Spleen (tissue), 7 donors: Measurements from ENCODE around the genes MEPCE, TFR2, SRRT, MUC3A and TRIM56.

GRCh38 chr7:100429237-100429957 is at the start of gene MEPCE:
Gene MEPCE, plus strand, starts transcription at chr7:100429831.
- PRO-cap, 4 experiments: peak in 4 of 4 experiments; most common plus-strand start chr7:100429447 (in 4); most common minus-strand start chr7:100429683 (in 1)
- RAMPAGE, long total RNA, 4 experiments: start-site peak on the plus strand in 4 of 4 experiments, at chr7:100429361-100429430 at its widest, 15 to 52 reads per replicate

- PRO-cap, 4 experiments: no peak in any of the 4 experiments
- RAMPAGE, long total RNA, 4 experiments: no peak in any of the 4 experiments
These were observed 3.9 kb upstream of the SPACDR start for GRCh38 chr7:100467686-100468616.

GRCh38 chr7:100485134-100485892 is 1.6 kb downstream of the NYAP1 start:
- PRO-cap, 4 experiments: no peak in any of the 4 experiments
- RAMPAGE, long total RNA, 4 experiments: no peak in any of the 4 experiments

GRCh38 chr7:100493861-100494536 is 10.3 kb downstream of the NYAP1 start:
- PRO-cap, 4 experiments: peak in 1 of 4 experiments; most common minus-strand start chr7:100494163 (in 1)
- RAMPAGE, long total RNA, 4 experiments: no peak in any of the 4 experiments

DNA sequence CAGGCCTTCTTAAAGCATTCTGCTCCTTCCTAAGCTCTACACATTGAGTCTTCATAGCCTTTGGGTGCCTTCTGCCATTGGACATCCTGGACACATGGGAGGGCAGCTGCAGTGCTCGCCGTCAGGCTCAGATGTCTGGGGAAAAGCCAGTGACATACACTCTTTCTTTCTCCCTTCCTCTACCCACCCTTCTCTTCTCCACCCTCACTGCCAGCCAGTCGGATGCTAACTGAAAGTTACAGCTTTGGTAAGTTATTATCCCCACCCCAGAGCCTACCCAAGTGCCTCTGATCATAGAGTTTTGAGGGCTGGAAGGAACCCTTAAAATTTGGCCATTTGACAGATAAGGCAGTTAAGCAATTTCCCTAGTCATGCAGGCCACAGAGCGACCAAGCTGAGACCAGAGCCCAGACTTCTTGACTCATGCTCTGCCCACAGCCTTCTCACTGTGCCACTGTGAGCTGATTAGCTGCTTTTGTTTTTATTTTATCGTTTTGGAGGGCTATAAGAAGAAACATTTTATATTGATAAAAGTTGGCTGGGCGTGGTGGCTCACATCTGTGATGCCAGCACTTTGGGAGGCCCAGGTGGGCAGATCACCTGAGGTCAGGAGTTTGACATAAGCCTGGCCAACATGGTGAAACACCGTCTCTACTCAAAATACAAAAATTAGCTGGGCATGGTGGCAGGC is 17.2 kb downstream of the SAP25 start:
- PRO-cap, 4 experiments: peak in 1 of 4 experiments; most common plus-strand start position 299 of the sequence (in 1)
- RAMPAGE, long total RNA, 4 experiments: no peak in any of the 4 experiments

DNA sequence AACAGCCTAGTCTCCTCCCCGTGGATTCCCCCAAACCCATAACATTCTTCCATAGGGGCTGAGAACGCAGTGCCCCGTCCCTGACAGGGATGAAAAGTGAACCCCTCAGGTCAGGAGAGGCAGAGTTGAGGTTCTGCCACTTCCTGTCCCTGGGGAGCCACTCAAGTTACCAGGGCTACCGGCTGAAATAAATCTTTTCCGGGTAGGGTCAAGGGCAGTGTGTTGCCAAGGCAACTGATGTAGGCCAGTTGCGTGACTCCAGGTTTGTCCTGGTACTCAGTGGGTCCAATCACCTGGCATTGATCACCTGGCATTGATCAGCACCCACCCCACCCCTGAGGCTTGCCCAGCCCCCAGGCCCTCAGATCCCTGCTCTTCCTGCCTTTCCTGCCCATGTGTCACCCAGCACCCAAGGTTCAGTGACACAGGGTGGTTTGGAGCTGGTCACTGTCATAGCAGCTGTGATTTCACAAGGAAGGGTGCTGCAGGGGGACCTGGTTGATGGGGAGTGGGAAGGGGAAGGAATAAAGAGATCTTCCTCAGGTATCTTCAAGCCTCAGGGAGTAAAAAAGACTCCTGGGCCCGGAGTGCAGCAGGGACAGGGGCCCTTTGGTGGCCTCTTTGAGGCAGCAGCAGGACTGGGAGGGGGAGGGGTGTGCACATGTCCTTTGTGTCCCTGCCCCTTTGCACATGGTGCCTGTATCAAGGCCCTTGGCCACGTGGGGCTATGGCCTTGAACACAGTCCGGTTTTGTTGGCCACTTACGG is 5.8 kb downstream of the SAP25 start:
- PRO-cap, 4 experiments: peak in 1 of 4 experiments; most common plus-strand start position 465 of the sequence (in 1); most common minus-strand start position 640 of the sequence (in 1)
- RAMPAGE, long total RNA, 4 experiments: no peak in any of the 4 experiments

- PRO-cap, 4 experiments: peak in 4 of 4 experiments; most common plus-strand start chr7:100586692 (in 4)
- RAMPAGE, long total RNA, 4 experiments: no peak in any of the 4 experiments
These were observed 366 bp downstream of the FBXO24 start for GRCh38 chr7:100586575-100586812.

DNA sequence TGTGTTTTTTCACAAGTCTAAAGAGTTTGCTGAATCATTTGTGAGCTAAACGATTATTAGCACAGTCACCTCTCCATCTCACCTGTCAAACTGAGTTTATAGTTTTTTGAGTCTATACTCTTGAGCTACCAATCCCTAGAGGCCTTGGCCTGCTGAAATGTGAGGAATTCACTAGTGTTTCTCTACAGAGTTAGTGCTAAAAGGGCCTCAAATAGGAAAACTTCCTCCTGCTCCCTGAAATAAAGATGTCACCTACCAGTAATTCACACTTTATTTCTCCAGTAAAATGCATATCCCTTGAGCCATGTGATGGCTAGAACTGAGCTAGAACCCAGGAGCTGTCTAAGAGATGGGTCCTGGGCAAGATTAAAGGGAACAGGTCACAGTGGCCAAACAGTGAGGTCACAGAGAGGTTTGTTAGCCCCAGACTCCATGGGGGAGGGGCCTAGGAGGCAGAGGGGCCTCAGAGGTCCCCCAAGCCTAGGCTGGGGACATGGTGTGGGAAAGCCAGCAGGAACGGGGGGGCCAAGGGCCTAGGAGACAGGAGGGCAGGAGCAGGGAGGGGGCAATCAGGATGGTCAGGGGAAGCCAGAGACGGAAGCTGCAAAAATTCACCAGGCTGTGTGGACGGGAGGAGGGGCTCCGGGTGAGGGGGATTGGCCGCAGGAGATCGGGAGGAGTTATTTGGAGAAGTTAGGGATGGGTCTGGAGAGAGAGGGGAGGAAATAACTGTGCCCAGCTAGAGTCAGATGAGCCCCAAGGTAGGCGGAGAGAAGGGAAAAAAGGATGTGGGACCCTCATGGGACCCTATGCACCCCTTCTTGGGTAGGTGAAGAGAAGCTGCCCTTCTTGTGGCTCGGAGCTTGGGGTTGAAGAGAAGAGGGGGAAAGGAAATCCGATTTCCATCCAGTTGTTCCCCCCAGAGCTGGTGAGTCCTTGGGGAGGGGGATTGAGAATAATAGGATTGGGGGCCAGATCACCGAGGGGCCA is 3.3 kb downstream of the FBXO24 start:
- PRO-cap, 4 experiments: no peak in any of the 4 experiments
- RAMPAGE, long total RNA, 4 experiments: no peak in any of the 4 experiments

DNA sequence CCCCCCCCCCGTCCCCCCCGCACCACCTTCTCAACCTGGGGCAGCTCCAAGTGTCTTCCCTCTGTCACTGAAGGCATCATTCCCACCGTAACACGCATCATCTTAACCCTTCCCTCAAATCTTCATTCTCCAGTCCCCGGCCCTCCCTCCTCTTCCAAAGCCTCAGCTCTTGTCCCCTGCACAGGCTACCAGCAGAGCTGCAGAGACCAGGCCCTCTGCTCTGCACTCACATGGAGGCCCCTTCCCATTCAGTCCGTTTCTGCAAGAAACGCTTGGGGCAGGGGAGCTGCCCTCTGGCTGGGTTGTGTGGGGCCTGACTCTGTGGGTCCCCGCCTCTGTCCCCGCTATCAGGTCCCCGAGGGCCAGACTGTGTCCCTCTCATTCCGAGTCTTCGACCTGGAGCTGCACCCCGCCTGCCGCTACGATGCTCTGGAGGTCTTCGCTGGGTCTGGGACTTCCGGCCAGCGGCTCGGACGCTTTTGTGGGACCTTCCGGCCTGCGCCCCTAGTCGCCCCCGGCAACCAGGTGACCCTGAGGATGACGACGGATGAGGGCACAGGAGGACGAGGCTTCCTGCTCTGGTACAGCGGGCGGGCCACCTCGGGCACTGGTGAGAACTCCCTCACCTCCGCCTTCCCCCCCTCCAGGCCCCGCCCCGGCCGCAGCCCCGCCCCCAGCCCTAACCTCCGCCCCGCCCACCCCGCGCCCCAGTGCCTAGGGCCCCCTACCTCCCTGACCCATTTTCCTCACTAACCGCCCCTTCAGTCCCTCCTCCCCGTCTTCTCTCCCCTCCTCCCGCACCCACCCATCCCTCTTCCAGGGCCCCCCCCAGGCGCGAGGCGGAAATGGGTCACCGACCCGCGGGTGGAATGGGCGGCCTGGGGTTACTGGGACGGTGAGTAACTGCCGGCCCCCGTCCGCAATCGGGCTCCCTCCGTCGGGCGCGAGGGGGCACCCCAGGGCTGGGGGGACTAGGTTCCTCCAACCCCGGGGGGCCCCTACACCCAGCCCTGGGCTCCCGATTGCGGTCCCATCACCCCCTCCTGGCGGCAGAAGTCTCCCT is 1.8 kb downstream of the PCOLCE start:
- PRO-cap, 4 experiments: peak in 4 of 4 experiments; most common plus-strand start position 698 of the sequence (in 2); most common minus-strand start position 609 of the sequence (in 4)
- RAMPAGE, long total RNA, 4 experiments: start-site peak on the plus strand in 1 of 4 experiments, centred at positions 705 to 818 of the sequence, 5 reads per replicate; start-site peak on the minus strand in 1 of 4 experiments, centred at position 605 of the sequence, 5 reads per replicate

- PRO-cap, 4 experiments: no peak in any of the 4 experiments
- RAMPAGE, long total RNA, 4 experiments: no peak in any of the 4 experiments
These were observed 709 bp downstream of the MOSPD3 start for GRCh38 chr7:100612679-100613819.

DNA sequence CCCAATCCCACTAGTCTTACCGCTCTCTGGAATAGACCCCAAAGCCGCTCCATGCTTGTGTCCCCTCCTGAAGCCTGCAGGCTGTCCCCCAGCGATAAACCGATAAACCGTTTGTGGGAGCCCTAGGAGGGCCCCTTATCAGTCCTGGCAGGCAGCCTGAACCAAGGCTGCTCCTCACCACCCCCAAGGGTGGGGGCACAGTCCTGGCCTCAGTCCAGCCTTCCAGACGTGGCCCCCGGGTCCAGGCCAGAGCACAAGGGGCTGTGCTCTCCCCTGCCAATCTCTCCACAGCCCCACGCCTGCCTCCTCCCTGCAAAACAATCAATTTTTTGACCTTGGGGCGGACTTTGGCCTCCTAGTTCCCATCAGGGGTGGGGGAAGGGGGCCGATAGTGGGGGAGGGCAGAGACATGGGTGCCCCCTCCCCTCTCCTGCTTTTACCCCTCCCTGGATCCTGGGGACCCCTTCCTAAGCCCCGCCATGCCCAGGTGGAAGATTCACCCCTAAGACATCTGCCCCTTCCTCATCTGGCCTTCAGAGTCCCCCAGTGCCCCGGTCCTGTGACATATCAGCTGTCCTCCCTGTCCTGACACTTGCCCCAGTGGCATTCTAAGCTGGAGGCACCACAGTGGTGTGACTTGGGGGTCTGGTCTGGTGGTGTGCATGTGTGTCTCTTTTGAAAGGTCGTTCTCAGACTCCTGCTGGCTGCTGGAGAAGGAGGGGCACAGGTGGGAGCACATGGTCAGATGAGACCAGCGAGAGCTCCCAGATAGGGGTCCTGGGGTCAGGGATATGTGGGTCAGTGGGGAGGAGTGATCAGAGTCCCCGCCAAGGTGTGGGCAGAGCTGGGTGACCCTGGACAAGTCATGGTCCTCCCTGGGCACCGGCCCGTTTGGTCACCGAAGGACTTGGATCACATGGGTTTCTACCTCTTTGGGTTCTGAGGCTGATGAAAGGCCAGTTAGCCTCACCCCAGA is at the start of gene TFR2:
TFR2 (minus strand) TSS at position 96 of the 976 bp plus-strand sequence.
- PRO-cap, 4 experiments: no peak in any of the 4 experiments
- RAMPAGE, long total RNA, 4 experiments: no peak in any of the 4 experiments

DNA sequence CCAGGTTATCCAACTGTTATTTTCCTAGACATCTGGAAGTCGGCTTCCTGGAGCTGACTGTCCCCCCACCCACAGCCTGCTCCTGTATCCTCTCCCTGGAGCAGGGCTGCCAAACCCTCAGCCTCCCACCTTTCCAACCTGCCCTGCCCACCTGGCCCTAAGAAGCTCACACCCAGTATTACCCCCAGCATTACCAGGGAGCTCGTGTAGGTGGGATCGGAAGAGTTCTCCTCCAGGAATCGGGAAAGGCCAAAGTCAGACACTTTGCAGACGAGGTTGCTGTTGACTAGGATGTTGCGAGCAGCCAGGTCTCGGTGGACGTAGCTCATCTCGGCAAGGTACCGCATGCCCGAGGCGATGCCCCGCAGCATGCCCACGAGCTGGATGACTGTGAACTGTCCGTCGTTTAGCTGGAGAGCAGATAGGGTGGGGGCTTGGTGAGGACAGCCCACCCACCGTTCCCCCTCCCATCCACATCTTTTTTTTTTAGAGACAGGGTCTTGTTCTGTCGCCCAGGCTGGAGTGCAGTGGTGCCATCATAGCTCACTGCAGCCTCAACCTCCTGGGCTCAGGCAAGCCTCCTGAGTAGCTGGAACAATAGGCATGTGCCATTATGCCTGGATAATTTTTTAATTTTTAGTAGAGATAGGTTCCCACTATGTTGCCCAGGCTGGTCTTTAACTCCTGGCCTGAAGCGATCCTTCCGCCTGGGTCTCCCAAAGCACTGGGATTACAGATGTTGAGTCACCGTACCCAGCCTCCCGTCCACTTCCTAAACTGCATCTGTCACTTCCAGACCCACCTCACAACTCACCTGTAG is 19.9 kb downstream of the EPHB4 start:
- PRO-cap, 4 experiments: no peak in any of the 4 experiments
- RAMPAGE, long total RNA, 4 experiments: no peak in any of the 4 experiments

GRCh38 chr7:100825862-100826335 is 1.4 kb downstream of the EPHB4 start:
- PRO-cap, 4 experiments: peak in 2 of 4 experiments; most common plus-strand start chr7:100825902 (in 1); most common minus-strand start chr7:100826116 (in 1)
- RAMPAGE, long total RNA, 4 experiments: no peak in any of the 4 experiments

DNA sequence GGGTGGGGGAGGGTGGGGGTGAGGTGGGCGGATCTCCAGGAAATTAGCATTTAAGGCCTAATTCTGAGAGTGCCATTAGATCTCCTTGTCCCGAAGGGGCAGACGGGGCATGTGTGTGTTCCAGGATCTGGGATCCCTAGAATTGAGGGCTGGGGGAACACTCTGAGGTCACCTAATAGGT is 9.4 kb upstream of the EPHB4 start:
- PRO-cap, 4 experiments: peak in 3 of 4 experiments; most common plus-strand start position 78 of the sequence (in 3)
- RAMPAGE, long total RNA, 4 experiments: no peak in any of the 4 experiments

DNA sequence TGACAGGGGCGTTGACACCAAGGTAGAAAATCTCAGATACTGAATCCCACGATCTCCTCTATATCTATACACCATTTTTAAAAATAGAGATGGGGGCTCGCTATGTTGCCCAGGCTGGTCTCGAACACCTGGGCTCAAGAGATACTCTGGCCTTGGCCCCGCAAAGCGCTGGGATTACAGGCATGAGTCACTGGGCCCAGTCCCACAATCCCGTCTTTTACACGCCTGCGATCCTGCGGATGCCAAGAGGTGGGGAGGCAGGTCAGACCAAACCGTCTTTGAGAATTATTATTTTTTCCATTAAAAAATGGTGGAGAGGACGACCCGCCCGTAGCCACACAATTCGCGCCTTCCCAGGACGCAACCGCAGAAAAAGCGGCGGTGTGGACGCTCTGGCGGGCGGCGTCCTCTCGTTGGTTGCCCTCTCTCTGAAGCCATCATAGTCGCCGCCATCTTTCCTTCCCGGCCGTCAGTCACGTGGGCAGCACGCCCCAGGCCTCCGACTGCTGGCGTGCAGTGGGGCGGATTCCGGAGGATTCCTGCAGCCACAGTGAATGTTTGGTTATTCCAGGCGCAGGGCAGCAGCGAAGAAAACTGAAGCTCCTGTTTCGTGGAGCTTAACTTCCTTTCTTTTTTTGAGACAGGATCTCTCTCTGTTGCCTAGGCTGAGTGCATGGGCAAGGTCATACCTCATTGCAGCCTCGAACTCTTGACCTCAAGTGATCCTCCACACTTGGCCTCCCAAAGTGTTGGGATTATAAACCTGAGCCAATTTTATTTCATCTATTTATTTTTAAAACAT is 9.9 kb upstream of the EPHB4 start:
- PRO-cap, 4 experiments: peak in 4 of 4 experiments; most common plus-strand start position 565 of the sequence (in 2); most common minus-strand start position 345 of the sequence (in 4)
- RAMPAGE, long total RNA, 4 experiments: no peak in any of the 4 experiments

DNA sequence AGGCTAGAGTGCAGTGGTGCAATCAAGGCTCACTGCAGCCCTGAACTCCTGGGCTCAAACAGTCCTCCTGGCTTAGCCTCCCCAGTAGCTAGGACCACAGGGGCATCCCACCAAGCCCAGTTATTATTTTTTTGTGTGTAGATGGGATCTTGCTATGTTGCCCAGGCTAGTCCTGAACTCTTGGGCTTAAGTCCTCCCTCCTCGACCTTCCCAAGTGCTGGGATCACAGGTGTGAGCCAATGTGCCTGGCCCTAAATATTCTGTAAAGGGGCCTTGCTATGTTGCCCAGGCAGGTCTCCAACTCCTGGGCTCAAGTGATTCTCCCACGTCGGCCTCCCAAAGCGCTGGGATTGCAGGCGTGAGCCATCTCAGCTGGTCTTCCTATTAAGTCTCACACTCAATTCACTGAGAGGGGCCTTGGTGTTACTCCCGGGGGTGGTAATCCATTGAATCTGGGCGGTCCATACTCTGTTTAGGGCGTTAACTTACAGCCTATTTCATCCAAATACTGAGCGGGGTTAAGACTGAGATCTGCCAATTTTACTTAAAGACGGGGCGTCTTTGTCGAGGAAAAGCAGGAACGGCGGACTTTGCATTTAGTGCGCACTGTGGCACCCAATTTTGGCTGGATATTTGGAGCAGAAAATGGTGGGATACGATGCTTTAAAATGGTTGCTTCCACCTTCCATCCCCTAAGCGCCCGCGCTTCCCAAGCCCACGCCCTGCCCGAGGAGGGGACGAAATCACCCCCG is 670 bp upstream of the SRRT start:
- PRO-cap, 4 experiments: no peak in any of the 4 experiments
- RAMPAGE, long total RNA, 4 experiments: no peak in any of the 4 experiments

GRCh38 chr7:100874809-100875943 is at the start of gene SRRT:
Gene SRRT, plus strand, starts transcription at chr7:100875103.
- PRO-cap, 4 experiments: peak in 4 of 4 experiments; most common plus-strand start chr7:100875135 (in 3); most common minus-strand start chr7:100874954 (in 3)
- RAMPAGE, long total RNA, 4 experiments: start-site peak on the plus strand in 4 of 4 experiments, at chr7:100875099-100875194 at its widest, 405 to 693 reads per replicate; start-site peak on the minus strand in 1 of 4 experiments, at chr7:100874936-100874953 at its widest, 6 reads per replicate

- PRO-cap, 4 experiments: no peak in any of the 4 experiments
- RAMPAGE, long total RNA, 4 experiments: no peak in any of the 4 experiments
These were observed 3.7 kb downstream of the UFSP1 start for GRCh38 chr7:100885518-100886595.

- PRO-cap, 4 experiments: no peak in any of the 4 experiments
- RAMPAGE, long total RNA, 4 experiments: no peak in any of the 4 experiments
These were observed at the start of gene MUC3A for GRCh38 chr7:100949053-100949707. Gene MUC3A, plus strand, starts transcription at chr7:100949534.

- PRO-cap, 4 experiments: peak in 4 of 4 experiments; most common plus-strand start chr7:101085306 (in 2); most common minus-strand start chr7:101085899 (in 4)
- RAMPAGE, long total RNA, 4 experiments: start-site peak on the plus strand in 4 of 4 experiments, at chr7:101085460-101085512 at its widest, 51 to 147 reads per replicate
These were observed at the start of gene TRIM56 for GRCh38 chr7:101084991-101086236. Gene TRIM56, plus strand, starts transcription at chr7:101085481.